ENCODE data around the genes MLN and TAF11.

GRCh38 chr6:33744949-33745387, 1.7 kb downstream of the IP6K3 start:
- PRO-cap, 3 experiments = no peak in any of the 3 experiments
- RAMPAGE, long total RNA = no peak

GRCh38 chr6:33750174-33750690, 3.5 kb upstream of the IP6K3 start:
- PRO-cap, 3 experiments = no peak in any of the 3 experiments
- RAMPAGE, long total RNA = no peak

DNA sequence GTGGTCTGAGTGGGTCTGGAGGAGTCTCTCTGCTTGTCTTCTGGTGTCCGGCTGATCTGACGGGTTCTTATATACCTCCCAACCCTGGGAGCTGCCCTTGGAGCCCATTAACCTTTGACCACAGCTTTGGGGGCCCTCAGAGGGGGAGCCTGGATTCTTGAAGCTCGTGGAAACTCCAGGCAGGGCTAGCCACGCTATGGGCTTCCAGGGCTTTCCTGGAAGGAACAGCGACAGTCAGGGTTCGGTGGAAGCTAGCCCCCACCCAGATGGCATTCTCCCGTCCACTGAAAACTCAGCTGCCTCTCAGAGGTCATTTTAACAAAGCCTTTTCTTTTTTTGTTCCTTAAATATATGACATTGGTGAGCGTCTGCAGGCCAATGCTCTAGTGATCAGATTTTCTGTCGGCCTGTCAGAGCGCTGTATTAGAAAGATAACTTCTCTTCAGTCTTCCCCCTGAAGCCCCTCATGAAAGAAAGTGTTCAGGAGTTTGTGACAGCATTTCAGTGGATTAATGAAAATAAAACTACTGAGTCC, at the start of gene MLN:
Gene MLN (minus strand): TSS at position 42 of the 535 bp plus-strand sequence.
- PRO-cap, 3 experiments = no peak in any of the 3 experiments
- RAMPAGE, long total RNA = no peak

DNA sequence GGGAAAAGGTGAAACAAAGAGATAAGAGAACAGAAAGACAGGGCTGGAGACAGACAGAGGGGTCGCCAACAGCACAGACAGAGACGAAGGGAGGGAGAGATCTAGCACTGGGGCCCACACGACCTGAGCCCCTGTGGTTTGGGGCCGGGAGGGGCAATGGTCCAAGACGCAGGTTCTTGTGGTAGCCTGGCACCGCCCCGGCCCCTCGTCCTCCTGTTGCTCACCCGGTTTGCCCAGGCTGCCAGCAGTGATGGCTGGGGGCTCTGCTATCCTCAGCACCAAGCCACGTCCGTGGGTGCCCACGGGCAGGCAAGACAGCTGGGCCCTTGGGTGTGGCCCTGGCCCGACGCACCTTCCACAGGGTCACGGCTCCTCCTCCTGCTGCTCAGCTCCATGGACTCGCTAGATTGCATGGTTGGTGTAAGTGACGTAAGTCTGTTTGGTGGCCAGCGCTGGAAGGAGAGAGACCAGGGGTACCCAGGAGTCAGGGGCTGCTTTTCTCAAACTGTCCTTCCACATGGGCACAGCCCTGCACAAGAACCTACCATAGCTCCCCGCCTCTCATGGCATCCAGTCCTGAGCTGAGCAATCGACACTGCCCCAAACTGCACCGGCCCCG, 123.4 kb downstream of the GRM4 start:
- PRO-cap, 3 experiments = peak in 1 of 3 experiments; most common minus-strand start position 294 of the sequence (in 1)
- RAMPAGE, long total RNA = no peak

GRCh38 chr6:34143557-34144637, 2.0 kb downstream of the GRM4 start:
- PRO-cap, 3 experiments = peak in 3 of 3 experiments; most common plus-strand start chr6:34143998 (in 2); most common minus-strand start chr6:34144222 (in 2)
- RAMPAGE, long total RNA = no peak

DNA sequence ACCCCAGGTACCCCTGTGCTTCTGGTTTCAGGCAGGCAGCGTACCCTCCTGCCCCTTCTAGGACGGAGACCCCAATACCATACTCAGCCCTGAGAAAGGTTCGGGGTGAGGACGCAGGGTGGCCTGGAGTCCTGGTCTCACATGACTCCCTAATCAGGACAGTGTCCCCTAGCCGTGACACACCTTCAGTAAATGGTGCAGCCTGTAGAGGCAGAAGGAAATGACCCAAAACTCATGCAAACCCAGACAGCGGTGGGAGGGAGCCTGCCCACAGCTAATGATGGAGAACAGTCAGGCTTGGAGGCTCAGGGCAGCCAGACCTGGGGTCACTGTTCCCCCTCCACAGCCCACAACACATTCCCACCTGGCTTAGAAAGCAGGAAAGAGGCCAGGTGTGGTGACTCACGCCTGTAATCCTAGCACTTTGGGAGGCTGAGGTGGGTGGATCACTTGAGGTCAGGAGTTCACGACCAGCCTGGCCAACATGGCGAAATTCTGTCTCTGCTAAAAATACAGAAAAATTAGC, 8.9 kb upstream of the HMGA1 start:
- PRO-cap, 3 experiments = no peak in any of the 3 experiments
- RAMPAGE, long total RNA = no peak

DNA sequence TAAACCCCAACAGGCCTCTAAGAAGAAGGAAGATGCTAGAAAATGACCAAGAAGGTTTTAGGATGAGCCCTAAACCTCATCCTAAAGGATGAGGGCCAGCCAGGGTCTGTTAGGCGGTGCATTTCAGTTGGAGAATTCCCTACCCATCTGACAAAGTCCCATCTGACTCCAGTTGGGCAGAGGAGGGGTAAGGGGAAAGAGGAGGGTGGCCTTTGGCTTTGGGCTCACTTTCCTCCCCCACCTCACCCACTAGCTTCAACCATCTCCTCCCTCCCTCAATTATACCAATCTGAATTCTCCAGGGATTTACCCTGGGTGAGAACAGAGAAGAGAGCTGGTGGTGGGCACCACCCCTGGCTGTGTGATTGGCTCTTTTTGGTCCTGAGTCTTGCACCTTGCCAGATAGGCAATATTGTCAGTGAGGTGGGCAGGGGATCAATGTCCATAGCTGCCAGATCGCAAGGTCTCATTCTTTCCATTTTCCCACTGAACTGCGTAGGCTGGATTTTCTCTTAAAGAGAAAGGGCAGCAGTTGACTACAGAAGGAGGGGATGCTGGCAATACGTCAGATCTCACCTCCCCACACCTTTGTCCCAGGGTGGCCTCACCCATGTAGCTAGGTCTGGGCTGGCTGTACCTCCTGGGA, 3.3 kb downstream of the HMGA1 start:
- PRO-cap, 3 experiments = no peak in any of the 3 experiments
- RAMPAGE, long total RNA = no peak

- PRO-cap, 3 experiments = no peak in any of the 3 experiments
- RAMPAGE, long total RNA = no peak
Measured at GRCh38 chr6:34332316-34332884, 60.1 kb downstream of the NUDT3 start.

- PRO-cap, 3 experiments = no peak in any of the 3 experiments
- RAMPAGE, long total RNA = no peak
Measured at GRCh38 chr6:34378612-34379102, 13.8 kb downstream of the NUDT3 start.

DNA sequence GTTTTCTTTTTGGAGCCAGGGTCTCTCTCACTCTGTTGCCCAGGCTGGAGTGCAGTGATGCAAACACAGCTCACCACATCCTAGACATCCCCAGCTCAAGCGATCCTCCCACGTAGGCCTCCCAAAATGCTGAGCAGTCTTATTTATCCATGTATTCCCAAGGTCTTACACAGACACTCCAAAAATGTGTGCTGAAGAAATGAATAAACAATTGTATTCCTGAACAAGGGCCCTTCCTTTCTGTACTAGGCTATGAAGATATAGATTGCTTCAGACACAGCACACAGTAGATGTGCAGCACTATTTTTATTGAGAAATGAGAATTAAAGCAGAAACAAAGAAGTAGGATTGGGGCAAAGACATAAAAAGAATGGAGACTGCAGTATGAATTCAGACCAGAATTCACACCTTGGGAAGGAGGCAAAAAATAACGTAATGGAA, 9.1 kb downstream of the NUDT3 start:
- PRO-cap, 3 experiments = no peak in any of the 3 experiments
- RAMPAGE, long total RNA = no peak

- PRO-cap, 3 experiments = no peak in any of the 3 experiments
- RAMPAGE, long total RNA = no peak
Measured at GRCh38 chr6:34386255-34387227, 5.9 kb downstream of the NUDT3 start.

GRCh38 chr6:34485232-34485583, 19.3 kb downstream of the PACSIN1 start:
- PRO-cap, 3 experiments = no peak in any of the 3 experiments
- RAMPAGE, long total RNA = no peak

DNA sequence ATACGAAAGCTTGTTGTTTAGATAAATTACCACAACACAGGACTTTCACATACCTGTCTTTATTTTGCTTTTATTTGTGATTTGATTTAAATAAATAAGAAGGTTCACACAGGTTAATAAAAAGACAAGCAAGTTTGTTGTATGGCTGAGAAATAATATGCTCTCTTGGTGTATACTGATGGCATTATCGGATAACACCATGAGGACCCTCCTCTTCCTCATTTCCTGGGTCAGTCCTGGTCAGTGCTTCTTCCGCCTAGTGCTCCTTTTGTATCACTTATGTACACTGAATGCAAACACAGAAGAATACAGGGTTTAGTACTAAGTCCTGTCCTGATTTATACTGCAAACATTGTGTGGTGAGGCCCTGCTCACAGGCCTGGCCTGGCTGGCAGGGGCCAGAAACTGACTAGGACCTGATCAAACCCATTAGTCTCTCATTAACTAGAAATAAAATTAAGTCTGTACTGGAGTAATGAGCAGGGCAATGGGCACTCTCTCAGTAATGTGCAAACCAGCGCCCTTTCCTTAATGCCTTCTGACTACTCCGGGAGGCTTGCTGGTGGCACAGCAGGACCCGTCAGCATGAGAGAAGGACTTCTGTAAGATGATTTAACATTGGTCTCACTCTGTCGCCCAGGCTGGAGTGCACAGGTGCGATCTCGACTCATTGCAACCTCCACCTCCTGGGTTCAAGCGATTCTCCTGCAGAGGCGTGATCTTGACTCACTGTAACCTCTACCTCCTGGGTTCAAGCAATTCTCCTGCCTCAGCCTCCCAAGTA, 39.7 kb upstream of the SPDEF start:
- PRO-cap, 3 experiments = no peak in any of the 3 experiments
- RAMPAGE, long total RNA = no peak

DNA sequence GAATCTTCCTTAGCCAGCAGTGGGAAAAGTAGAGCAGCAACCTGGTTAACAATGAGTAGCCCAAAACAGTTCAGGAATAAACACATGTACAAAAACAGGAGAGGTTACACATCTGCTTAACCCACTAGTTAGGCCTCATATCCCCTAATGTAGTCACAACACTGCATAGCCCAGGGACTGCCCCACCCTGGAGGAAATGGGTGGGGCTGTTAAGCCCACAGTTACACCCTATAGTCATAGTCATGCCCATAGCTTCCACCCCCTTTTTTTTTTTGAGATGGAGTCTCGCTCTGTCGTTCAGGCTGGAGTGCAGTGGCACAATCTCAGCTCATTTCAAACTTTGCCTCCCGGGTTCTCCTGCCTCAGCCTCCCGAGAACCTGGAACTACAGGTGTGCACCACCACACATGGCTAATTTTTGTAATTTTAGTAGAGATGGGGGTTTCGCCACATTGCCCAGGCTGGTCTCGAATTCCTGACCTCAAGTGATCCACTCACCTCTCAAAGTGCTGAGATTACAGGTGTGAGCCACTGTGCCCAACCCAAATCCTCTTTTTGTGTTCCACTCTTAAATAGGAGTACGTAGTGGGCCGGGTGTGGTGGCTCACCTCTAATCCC, 24.6 kb downstream of the ILRUN start:
- PRO-cap, 3 experiments = no peak in any of the 3 experiments
- RAMPAGE, long total RNA = no peak

- PRO-cap, 3 experiments = no peak in any of the 3 experiments
- RAMPAGE, long total RNA = no peak
Measured at GRCh38 chr6:34871564-34872037, 16.2 kb downstream of the TAF11 start.

DNA sequence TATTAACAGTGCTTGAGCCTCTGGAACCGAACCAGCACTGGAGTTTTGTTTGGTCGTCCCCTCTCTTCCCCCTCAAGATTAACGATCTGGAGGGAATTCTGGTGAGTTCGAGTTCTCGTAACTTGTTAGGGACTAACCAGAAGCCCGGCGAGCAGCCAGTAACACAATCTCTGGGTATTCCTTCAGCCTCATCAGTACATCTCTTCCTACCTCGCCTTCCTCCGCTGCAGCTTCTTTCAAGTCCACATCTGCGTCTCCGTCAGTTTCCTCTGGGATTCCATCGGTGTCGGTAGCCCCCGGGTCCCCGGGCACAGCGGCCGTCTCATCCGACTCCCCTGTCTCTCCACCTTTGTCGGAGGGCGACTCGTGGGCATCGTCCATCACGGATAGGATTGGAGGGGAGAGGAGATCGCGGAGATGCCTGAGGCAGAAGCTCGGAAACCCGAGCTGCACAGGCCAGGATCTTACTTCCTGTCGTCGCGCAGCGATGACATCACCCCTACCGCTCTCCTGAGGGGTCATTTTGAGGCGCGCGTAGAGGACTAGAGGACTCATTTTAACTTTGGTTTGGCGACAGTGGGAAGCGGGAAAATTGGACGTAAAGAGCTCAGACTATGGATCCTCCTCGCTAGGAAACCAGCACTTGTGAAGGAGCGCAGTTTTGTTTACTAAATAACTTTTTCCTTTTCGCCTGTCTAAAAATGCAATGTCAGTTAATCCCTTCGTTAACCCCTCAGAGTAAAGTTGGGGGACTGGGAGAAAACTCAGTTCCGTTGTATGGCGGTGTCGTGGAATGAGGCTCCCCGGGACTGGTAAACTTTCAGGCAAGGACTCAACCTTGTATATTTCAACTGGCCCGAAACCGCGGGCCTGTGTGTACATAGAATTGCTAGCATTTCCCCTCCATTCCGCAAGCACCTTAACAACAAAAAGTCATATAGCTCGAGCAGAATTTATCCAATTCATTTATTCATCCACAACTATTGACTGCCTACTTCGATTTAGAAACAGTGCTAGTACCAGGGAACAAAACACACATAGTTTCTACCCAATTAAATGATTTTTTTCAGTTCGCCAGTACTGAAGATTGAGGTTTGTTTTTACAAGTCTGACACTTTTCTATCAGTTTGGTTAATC, at the start of gene TAF11:
Gene TAF11 (minus strand): TSS at position 466 of the 1,137 bp plus-strand sequence.
- PRO-cap, 3 experiments = peak in 3 of 3 experiments; most common plus-strand start position 521 of the sequence (in 2); most common minus-strand start position 466 of the sequence (in 2)
- RAMPAGE, long total RNA = no peak

- PRO-cap, 3 experiments = no peak in any of the 3 experiments
- RAMPAGE, long total RNA = no peak
Measured at GRCh38 chr6:34916662-34917115, 27.6 kb downstream of the ANKS1A start.

DNA sequence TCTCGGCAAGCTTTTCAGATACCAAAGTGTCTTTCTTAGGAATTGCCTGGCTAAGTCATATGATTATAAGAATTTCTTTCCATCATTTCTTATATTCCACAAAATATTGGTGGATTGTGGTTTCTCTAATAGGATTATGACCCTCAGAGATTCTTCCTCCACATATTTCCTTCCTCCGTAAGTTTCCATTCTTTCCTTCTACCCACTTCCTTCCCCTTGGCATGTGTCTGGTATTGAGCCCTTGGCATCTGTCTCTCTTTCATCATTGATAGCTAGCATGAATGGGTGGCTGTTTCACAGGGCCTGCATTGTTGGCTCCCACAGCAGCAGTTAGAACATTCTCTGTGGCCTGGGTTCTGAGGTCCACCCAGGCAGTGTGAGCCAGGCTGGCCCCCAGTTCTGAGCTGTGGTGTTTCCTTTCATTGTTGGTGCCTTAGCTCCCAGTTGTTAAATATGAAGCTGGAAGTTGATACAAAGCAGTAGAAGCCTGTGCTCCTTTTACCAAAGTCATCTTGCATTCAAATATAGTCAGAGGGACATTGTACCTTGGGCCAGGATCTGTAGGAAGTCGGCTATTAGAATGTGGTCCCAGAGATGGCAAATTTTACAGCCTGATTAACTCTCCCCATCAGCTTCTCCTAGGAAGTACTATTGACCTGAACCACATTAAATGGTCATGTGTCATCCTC, 125.3 kb downstream of the ANKS1A start:
- PRO-cap, 3 experiments = no peak in any of the 3 experiments
- RAMPAGE, long total RNA = no peak

DNA sequence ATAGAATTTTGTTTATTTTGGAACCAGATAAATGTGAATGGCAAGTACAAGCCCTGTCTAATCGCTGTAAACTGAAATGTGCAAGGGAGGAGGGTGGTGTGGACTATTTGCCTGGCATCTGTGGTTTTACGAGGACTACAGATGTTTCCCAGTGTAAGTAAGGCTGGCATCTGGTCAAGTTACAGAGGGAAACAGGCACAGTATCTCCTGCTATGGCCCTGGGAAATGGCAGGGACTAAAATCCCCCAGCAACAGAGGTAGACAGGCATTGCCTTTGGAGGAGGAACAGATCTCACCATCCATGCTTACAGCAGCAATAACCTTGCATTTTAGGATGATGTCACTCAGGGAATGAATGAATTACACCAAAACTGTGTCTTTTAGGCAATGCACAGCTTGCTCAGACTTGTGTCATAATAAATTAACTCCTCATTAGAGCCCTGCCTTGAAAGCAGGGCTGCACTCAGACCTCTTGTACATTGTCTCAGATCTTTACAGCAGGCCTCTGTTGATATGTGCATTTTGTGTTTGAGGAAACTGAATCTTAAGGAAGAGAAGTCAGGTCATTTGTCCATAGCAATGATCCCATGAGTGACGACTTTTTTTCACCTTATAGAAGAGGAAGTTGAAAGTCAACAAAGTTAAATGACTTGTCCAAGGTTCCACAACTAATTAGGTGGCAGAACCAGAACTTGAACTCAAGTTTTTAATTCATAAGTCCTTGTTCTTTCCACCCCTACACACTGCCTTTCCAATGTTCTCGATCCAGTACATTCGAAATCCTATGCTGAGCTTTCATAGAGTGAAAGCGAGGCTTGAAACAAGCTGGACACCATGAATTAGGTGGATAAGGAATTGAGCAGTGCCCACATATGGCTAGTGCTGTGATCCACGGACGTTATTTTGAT, 96.1 kb downstream of the TCP11 start:
- PRO-cap, 3 experiments = no peak in any of the 3 experiments
- RAMPAGE, long total RNA = no peak

GRCh38 chr6:35064146-35064480, 77.0 kb downstream of the TCP11 start:
- PRO-cap, 3 experiments = no peak in any of the 3 experiments
- RAMPAGE, long total RNA = no peak